Amniotic epithelial cell (primary cell): ENCODE results near the gene CYP1A2.

DNA sequence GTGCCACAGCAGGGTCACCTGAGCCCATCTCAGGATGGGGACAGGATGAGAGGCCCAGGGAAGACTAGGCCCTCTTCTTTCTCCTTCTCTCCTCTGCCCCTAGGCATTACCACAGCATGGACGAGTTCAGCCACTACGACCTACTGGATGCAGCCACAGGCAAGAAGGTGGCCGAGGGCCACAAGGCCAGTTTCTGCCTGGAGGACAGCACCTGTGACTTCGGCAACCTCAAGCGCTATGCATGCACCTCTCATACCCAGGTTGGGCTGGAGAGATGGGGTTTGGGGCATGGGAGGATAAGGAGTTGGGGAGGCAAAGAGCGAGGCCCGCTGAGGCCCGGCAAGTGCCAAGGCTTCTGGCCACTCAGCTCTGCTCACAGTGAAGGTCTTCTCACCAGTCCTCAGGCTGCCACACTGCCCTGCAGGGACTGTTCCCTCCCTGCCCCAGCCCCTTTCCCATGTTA lies 20.7 kb downstream of the LOXL1 start:
- RRBS: no CpG with 5 or more reads among the region's 8 CpGs

DNA sequence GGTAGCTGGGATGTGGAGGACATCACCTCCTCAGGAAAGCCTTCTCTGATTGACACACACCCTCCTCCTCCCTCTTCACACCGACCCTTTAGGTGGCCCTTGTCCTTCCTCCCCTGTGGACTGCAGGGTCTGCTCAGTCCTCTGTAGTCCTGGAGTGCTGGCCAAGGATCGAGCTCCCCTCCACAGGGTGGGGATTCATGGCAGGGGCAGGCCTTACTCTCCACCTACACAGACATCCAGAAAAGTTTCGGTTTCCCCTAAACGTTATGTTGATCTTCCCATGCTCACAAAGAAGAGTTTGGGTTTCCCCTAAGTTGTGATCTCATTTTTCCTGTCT lies 10.4 kb downstream of the STOML1 start:
- RRBS: no CpG with 5 or more reads among the region's 4 CpGs

GRCh38 chr15:73983006-73983984 lies 8.8 kb downstream of the STOML1 start:
- RRBS: 0% methylated on average over 1 of the region's 13 CpGs

DNA sequence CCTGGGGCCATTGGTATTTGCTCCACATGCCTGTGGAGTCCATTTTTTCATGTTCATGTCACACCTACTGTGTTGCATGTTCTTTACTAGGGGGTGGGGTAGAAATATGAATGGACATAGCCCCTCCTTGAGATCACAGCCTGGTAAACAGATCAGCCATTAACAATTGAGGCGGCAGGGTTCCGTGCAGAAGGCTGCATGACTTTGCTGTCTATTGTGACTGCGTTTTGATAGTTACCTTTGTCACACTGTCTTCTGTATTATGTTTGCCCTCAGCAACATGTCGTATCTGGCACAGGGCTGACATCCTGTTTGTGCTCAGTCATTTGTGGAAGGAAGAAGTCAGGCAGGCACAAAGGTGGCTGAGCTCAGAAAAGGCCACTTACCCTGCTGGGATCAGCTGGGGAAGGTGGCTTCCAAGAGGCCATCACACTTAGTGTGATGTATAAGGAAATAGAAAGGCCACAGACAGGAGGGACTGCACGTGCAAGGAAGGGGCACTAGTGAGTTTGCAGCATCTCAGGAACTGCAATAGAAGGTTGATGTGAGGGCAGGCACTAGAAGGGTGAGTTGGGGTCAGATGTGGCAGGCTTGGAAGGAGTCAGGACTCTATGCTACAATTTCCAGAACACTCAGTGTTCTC lies 13.3 kb downstream of the PML start:
- RRBS: no CpG with 5 or more reads among the region's 5 CpGs

- RRBS: no CpG with 5 or more reads among the region's 2 CpGs
Observed at GRCh38 chr15:74011661-74012142, 17.2 kb downstream of the PML start.

- RRBS: no CpG with 5 or more reads among the region's 16 CpGs
Observed at GRCh38 chr15:74053986-74054468, 28.3 kb downstream of the GOLGA6A start.

DNA sequence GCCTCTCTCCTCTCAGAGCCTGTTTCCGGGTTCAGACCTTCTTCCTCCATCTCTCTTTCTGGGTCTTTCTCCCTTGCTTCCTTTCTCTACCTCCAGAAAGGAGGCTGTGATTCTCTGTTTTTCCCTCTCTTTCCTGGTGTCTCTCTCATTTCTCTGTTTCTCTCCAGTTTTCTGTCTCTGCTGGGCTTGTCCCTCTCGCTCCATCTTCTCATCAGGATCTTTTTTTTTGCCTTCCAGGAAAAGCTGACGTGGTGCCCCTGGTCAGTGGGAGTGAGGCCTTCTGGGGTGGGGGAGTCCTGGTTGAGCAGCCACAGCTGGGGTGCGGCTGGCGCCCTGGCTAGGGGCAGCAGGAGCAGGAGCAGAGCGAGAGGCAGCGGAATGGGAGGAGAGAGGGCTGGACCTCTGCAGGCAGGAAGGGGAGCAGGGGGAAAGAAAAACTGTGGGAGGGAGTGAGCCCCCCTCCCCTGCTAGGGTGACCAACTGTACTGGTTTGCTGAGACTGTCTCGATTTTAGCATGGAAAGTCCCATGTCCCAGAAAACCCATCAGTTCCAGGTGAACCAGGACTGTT lies 3.1 kb upstream of the ISLR start:
- RRBS: no CpG with 5 or more reads among the region's 8 CpGs

DNA sequence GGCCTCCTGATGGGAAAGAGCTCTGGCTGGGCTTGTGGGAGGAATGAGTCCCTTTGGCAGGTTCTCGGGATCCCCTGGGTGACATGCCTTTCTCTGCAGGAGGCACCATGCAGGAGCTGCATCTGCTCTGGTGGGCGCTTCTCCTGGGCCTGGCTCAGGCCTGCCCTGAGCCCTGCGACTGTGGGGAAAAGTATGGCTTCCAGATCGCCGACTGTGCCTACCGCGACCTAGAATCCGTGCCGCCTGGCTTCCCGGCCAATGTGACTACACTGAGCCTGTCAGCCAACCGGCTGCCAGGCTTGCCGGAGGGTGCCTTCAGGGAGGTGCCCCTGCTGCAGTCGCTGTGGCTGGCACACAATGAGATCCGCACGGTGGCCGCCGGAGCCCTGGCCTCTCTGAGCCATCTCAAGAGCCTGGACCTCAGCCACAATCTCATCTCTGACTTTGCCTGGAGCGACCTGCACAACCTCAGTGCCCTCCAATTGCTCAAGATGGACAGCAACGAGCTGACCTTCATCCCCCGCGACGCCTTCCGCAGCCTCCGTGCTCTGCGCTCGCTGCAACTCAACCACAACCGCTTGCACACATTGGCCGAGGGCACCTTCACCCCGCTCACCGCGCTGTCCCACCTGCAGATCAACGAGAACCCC lies 1.4 kb downstream of the ISLR start:
- RRBS: 78% methylated on average over 5 of the region's 32 CpGs

DNA sequence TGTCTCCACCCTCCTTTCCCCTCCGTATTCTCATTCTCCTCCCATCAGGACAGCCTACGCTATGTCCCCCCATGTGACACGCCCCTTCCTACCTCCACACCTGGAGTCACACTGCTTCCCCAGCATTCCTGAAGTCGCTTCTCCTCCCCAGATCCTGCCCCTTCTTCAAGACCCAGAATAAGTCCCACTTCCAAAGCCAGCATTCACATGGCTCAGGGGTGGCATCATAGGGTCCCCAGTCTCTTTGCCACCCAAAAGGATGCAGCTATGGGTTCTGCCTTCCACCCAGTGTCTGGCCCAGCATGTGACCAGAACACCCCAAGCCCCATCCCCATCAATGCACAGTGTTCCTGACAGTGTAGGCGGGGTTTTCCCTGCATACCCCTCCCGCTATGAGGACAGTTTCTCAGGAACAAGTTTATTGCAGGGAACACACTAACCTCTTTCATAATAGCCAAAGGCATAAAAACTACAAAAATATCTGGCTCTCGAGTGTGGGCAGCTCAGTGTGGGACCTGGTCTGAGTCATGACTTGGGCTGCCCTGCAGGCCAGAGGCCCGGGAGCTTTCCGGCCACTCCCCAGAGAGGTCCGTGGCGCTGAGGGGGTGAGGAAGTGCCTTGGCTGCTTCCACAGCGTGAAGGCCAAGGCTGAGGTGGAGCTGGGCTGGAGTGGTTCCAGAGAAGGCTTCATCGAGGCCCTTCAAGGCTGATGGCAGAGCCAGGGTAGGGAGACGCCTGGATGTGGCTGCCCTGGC lies 5.7 kb downstream of the ISLR start:
- RRBS: no CpG with 5 or more reads among the region's 14 CpGs

- RRBS: no CpG with 5 or more reads among the region's 2 CpGs
Observed at GRCh38 chr15:74276732-74276999, 40.5 kb downstream of the CCDC33 start.

- RRBS: no CpG with 5 or more reads among the region's 9 CpGs
Observed at GRCh38 chr15:74326590-74327266, 40.7 kb downstream of the CYP11A1 start.

DNA sequence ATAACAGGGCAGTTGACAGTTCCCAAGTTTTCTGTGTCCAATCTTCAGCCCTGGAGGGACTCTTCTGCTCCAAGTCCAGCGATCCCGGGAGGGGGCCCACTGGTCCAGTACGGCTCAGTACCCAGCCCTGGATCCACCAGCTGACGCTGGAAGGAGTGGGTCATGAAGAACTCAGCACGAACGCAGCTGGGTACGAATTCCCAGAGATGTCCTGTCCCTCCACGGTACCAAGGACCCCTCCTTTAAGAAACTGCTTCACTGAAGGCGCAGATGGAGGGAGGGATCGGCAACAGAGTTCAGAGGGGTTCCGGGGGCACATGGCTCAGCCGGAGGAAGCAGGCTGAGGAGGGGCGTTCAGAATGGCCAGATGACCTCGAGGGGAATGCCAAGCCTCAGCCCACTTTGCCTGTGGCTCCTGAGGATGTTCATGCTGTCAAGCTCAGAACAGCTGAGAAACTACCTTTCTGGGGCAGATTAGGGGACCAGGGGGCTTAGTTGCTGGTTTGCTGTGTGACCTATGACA lies 16.4 kb upstream of the CLK3 start:
- RRBS: no CpG with 5 or more reads among the region's 14 CpGs

GRCh38 chr15:74610078-74610977 lies 5.3 kb upstream of the CLK3 start:
- RRBS: no CpG with 5 or more reads among the region's 9 CpGs

DNA sequence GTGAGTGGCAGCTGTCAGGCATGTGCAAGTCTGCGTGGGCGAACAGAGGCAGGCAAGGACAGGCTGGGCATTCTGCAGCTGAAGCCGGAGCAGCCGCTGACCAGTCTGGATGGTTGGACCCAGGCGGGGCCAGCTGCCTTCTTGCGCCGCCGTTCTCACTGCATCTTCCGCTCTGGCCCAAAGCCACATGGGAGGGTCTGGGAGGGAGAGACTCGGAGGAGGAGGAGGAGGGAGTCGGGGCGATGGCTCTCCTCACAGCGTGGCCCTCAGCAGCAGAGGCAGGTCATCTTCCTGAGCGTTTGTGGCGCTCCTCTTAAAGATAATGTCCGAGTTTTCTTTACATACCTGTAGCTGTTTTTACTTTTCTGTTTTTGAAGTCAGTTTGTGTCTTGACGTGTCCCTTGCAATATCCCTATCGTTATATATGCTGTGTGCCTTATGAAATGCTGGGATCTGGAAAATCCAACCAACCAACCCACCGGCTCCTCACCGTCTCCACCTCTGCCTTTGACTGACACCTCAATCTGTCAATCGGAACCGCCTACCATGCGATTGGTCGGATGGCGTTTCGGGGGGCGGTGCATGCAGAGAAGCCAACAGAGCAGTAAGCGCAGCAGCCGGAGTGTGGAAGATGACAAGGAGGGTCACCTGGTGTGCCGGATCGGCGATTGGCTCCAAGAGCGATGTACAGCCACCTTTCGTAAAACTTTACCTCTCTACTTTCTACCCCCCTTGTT lies 6.1 kb downstream of the CLK3 start:
- RRBS: no CpG with 5 or more reads among the region's 34 CpGs

- RRBS: no CpG with 5 or more reads among the region's 6 CpGs
Observed at GRCh38 chr15:74622269-74622591, 6.6 kb downstream of the CLK3 start.

DNA sequence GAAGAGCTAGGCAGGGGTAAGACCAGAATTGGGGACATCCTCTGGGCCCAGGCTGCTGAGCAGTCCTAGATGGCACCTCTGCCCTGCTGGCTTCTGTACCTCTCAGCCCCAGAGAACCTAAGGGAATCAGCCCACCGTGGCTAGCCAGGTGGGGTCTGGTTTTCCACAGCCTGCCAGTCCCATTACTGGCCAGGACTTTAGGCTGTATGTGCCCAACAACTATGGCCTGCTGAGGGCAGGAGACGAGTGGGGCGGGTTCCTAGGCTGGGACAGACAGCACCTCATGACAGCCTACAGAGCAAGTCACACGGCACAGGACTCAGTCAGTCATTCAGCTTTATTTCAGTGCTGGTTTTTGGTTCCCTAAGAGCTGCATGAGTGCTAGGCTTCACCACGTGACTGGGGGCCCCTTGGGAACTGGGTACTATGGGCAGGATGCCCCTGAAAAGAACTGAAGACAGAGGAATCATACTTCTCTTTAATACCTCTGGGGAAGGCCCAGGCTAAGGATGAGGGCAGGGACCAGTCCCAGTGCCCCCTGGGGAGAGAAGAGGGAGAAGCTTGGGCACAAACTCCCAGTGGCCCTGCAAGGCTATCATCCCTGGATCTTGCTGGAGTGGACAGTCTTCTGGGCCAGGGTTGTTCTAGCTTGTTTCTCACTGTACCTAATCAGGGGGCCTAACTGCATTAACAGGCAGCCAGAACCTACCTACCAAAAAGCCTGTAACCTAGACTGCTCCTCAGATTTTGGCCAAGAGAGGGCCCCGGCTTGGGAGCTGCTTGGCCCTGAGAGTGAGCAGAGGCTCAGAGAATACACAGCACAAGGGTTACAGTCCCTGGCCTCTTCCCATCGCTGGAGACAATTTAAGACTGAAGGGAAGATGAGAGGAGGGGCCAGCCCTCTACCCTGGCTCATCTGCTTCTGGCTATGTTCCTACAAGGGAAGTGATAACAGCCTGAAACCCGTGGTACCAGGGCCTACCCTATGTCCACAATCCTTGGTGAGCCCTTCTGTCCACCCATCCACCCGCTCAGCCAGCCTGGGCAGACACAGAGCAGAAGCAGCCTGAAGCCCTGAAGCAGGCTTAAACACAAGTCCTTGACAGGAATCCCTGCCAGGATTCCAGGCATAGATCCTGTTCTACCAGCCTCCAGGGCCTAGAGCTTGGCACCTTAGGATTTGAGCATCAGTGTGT lies 15.0 kb downstream of the CLK3 start:
- RRBS: no CpG with 5 or more reads among the region's 9 CpGs

- RRBS: no CpG with 5 or more reads among the region's 5 CpGs
Observed at GRCh38 chr15:74748795-74749277, at the start of gene CYP1A2. CYP1A2 (plus strand) TSS chr15:74748845.

DNA sequence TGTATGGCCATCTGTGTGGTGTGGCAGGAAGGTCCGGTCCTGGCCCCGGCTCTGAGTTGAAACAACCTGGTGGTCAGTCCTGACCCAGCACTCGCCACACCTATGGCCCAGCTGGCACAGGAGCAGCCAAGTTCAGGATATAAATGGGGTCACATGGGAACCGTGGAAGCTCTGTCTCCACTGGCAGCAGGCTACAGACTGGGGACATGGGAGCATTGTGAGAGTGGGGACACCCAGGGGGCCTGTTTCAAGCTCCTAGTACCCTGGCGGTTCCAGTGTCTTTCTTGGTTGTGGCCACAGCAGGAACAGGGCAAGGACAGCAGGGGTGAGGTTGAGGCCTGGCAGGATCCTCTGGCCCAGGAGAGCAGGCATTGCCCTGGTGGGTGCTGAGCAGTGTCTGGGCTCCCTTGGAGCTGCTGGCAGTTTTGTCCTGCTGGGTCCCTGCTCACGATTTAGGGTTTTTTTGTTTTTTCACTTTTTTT lies 1.9 kb downstream of the CSK start:
- RRBS: 5% methylated on average over 1 of the region's 6 CpGs

GRCh38 chr15:74801653-74802249 lies 10.9 kb upstream of the LMAN1L start:
- RRBS: 100% methylated on average over 3 of the region's 16 CpGs

- RRBS: no CpG with 5 or more reads among the region's 4 CpGs
Observed at GRCh38 chr15:74803556-74803815, 9.1 kb upstream of the LMAN1L start.